Caco-2 (cell line): ENCODE data around the genes TRIM44, COMMD9 and RAG1.

- PRO-cap: no peak
- RRBS: no CpG with 5 or more reads among the region's 3 CpGs
Measured at GRCh38 chr11:35156150-35156752, 17.3 kb downstream of the CD44 start.

- PRO-cap: no peak
- RRBS: no CpG with 5 or more reads among the region's 2 CpGs
Measured at GRCh38 chr11:35176923-35177119, 37.9 kb downstream of the CD44 start.

DNA sequence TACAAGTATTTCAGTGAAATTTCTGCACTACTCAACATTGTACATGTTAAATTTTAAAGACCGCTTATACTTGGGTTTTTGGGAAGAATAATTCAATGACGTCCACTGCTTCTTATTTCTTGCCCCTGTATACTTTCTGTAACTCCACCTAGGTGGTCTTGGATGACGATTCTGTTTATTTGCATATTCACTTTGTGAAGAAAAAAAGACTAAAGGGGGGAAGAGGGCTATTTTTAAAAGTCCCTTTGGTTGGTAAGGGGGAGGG, 68.4 kb downstream of the CD44 start:
- PRO-cap: no peak
- RRBS: no CpG with 5 or more reads among the region's 3 CpGs

GRCh38 chr11:35359304-35359937, 59.9 kb downstream of the SLC1A2 start:
- PRO-cap: no peak
- RRBS: no CpG with 5 or more reads among the region's 3 CpGs

DNA sequence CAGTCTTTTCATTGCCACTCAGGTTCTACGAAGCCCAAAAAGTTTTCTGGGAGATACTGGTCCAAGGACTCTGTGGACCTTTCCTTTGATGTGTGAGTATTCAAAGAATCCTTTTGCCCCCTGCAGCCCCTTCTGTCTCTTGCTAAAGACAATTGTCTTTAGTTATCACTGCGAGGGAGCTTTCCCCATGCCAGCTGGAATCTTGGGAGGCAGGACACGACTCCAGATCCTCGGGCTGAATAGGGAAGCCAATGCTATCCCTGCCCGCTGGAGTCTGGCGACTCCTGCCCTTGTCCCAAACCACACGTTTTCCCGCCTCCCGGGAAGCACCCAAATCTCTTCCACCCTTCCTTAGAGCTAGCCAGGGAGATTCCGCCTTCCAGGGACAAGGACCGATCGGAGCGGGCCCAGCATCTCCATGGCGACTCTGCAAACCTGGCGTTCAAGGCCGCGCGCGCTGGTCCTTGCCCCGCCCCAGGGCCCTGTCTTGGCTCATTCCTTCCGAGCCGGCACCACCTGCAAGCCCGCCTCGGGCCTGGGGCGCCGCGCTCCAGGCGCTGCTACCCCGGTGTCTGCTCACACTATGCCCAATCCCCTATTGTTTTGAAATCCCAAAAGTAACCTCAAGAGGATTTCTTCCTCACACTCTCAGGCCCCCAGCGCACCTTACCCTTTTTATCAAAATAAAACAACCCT, 1.2 kb downstream of the SLC1A2 start:
- PRO-cap: no peak
- RRBS: 16% methylated on average over 8 of the region's 30 CpGs

GRCh38 chr11:35524446-35524824, 981 bp downstream of the PAMR1 start:
- PRO-cap: no peak
- RRBS: no CpG with 5 or more reads among the region's 10 CpGs

DNA sequence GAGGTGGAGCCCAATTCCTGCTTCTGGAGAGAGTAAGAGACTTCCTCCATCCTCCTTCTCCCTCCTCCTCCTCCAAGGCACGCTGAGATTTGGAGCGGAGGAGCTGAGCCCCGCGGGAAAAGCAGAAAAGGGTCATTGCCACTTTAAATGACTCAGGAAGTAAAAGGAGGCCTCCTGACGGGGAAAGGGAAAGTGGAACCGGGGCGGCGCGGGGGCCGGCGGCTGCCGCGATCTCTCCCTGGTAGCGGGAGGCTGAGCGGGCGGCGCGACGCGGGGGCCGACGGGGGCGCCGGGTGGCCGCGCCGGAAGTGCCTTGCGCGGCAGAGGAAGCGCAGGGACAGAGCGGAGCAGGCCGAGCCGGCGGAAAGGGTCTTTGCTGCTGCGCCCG, at the start of gene TRIM44:
TSS of gene TRIM44 (plus strand) at position 218 of the 388 bp plus-strand sequence.
- PRO-cap: unidirectional peak, plus-strand start at position 49 of the sequence; bidirectional peak, plus-strand start at position 323 of the sequence, minus-strand start outside the sequence
- RRBS: 3% methylated on average over 23 of the region's 36 CpGs

DNA sequence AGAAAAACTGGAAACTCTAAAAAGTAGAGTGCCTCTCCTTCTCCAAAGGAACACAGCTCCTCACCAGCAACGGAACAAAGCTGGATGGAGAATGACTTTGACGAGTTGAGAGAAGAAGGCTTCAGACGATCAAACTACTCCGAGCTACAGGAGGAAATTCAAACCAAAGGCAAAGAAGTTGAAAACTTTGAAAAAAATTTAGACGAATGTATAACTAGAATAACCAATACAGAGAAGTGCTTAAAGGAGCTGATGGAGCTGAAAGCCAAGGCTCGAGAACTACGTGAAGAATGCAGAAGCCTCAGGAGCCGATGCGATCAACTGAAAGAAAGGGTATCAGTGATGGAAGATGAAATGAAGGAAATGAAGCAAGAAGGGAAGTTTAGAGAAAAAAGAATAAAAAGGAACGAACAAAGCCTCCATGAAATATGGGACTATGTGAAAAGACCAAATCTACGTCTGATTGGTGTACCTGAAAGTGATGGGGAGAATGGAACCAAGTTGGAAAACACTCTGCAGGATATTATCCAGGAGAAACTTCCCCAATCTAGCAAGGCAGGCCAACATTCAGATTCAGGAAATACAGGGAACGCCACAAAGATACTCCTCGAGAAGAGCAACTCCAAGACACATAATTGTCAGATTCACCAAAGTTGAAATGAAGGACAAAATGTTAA, 41.4 kb downstream of the TRIM44 start:
- PRO-cap: no peak
- RRBS: no CpG with 5 or more reads among the region's 13 CpGs

- PRO-cap: no peak
- RRBS: no CpG with 5 or more reads among the region's 6 CpGs
Measured at GRCh38 chr11:35781224-35781666, 118.7 kb downstream of the TRIM44 start.

DNA sequence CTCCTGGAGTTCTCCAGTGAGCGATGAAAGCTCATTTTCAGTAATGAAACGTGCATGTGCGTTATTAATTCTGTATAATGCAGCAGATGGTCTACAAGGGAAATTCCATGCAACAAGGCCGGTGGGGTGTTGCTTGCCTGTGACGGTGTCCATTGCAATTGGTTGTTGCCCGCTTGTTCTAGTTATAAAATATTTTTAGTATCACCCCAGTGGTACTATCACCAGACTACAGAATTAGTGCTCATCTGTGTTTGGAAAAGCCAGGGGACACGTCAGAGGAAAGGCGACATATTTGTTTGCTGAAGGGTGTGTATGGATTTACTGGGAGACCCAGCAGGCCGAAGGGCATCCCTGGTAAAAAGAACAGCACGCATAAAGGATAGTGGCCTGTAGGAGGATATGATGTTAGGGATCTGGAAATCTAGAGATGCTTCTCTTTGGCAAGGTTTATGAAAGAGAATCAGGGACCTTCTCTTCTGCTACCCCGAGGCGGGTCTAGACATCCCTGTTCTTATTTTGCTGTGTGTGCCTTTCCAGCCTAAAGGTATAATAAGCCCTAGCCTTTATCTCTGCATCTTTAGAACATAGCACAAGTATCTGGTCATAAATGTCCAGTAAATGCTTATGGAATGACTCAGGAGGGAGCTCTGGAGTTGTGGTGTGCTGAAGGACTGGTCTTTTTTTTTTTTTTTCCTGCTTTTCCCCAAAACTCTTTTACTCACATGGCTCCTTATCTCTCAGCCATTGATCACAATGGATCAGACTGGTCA, 90.8 kb downstream of the LDLRAD3 start:
- PRO-cap: unidirectional peak, minus-strand start at position 551 of the sequence
- RRBS: no CpG with 5 or more reads among the region's 12 CpGs

DNA sequence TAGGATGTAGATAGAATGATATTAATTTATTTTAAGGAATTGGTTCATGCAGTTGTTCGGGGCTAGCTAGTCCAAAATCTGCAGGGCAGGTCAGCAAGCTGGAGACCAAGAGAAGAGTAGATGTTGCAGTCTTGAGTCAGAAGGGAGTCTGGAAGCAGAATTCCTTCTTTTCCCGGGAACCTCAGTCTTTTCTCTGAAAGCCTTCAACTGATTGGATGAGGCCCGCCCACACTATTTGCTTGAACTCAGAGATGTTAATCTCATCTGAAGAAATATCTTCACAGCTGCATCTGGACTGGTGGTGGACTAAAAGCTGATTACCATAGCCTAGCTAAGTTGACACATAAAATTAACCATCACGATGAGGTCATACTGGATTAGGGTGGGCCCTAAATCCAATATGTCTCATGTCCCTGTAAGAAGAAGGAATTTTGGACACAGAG, 122.1 kb downstream of the COMMD9 start:
- PRO-cap: no peak
- RRBS: no CpG with 5 or more reads among the region's 4 CpGs

GRCh38 chr11:36289225-36289715, at the start of gene COMMD9:
COMMD9 (minus strand) TSS chr11:36289424.
- PRO-cap: bidirectional peak, plus-strand start at chr11:36289505, minus-strand start at chr11:36289428
- RRBS: no CpG with 5 or more reads among the region's 25 CpGs

GRCh38 chr11:36367697-36368368, 71.7 kb downstream of the PRR5L start:
- PRO-cap: no peak
- RRBS: no CpG with 5 or more reads among the region's 9 CpGs

DNA sequence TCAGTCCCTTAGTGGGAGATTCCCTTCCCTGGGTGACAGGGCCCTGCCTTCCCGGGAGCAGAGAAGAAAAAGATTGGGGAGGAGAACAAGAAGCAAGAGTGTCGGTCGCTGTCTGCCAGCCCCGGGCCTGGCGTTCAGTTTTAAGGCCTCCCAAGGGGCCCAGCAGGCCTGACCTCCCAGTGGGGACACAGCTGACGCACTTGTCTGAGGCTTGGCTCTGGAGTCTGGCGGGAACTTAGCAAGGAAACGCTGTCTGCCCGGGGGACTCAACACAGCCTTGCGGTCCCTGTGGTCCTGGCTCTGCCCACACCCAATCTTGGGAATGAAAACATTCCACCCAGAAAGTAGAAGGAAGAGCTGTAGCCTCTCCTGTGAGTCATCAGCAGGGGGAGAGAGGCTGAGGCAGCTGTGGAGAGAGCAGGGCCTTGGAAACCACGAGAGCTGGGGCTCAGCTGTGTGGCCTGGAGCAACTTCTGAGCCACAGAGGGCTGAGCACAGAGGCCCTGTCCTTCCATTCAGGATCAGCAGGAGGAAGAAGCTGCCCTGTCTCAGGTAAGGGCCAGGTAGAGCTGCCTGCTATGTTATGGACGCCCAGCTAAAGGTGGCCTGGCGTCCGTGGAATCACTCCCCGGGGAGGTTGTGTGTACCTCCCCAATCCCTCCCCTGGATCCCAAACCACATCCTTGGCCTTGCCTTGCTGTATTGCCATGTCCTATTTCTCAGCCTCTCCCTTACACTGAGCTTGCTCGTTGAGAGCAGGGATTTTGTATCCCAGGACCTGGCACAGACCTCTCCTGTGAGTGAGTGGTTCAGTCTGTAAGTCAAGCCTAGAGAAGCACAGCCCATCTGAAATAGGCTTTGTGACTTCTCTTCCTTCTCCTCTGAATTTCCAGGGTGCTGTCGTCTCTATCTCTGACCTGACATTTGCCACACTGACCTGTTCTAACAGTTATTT, 54.2 kb downstream of the TRAF6 start:
- PRO-cap: no peak
- RRBS: 94% methylated on average over 4 of the region's 17 CpGs

GRCh38 chr11:36463020-36463508, 47.0 kb downstream of the TRAF6 start:
- PRO-cap: no peak
- RRBS: no CpG with 5 or more reads among the region's 3 CpGs

DNA sequence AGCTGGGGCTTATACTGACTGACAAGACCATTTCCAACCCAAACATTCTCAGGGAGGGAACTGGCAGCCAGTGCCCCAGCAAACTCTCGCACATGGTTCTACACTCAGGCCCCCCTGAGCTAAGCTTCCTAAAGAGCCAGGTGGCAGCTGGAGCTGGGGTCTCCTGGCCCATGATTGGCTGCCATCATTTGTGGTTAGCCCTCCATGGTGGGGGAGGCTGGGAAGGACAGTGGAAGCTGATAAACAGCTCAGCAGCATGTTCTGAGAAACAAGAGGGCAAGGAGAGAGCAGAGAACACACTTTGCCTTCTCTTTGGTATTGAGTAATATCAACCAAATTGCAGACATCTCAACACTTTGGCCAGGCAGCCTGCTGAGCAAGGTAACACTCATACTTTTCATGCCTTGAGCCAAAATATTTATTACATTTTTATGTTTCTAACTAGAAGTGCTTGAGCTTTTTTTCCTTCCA, at the start of gene RAG1:
TSS of gene RAG1 (plus strand) at position 266 of the 471 bp plus-strand sequence.
- PRO-cap: no peak
- RRBS: no CpG with 5 or more reads among the region's 1 CpG

DNA sequence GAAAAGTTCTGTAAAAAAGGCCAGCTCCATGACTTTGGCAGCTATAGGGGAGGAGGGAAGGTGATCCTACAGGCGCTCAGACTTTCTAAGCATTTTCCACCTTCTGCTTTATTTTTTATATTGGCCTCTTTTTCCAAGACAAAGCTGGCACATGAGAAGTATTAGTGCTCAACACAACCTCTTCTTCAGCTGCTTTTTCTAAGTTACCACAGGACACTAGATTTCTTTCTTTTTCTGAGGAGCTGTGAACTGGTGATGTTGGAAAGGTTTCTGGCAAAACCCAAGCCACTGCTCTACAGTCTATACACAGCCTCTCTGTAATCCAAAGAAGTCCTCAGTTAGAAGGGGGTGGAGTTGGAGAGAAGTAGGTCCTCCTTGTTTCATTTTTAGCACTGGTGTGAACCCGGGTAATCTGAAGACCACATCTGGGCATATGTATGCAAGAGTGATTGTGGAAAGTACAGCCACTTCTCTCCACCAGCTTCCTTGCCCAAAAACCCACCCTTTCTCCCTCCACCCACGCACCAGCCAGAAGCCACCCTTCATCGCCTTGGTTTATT, 1168.2 kb downstream of the LRRC4C start:
- PRO-cap: no peak
- RRBS: no CpG with 5 or more reads among the region's 4 CpGs

- PRO-cap: no peak
- RRBS: no CpG with 5 or more reads among the region's 3 CpGs
Measured at GRCh38 chr11:40576268-40576585, 883.2 kb downstream of the LRRC4C start.

GRCh38 chr11:41054014-41054519, 405.4 kb downstream of the LRRC4C start:
- PRO-cap: no peak
- RRBS: no CpG with 5 or more reads among the region's 3 CpGs

- PRO-cap: unidirectional peak, plus-strand start at chr11:43351621
- RRBS: no CpG with 5 or more reads among the region's 16 CpGs
Measured at GRCh38 chr11:43351408-43351817, 7.3 kb upstream of the TTC17 start.